ENCODE measurements around the gene SYT2.

- PRO-cap, result no peak
- RAMPAGE, long total RNA, 4 experiments, result no peak in any of the 4 experiments
Measured at GRCh38 chr1:202709994-202710761, at the start of gene SYT2. TSS of gene SYT2 (minus strand) at chr1:202710454.

- PRO-cap, result no peak
- RAMPAGE, long total RNA, 4 experiments, result no peak in any of the 4 experiments
Measured at GRCh38 chr1:202806173-202806726, 2.0 kb downstream of the KDM5B start.

DNA sequence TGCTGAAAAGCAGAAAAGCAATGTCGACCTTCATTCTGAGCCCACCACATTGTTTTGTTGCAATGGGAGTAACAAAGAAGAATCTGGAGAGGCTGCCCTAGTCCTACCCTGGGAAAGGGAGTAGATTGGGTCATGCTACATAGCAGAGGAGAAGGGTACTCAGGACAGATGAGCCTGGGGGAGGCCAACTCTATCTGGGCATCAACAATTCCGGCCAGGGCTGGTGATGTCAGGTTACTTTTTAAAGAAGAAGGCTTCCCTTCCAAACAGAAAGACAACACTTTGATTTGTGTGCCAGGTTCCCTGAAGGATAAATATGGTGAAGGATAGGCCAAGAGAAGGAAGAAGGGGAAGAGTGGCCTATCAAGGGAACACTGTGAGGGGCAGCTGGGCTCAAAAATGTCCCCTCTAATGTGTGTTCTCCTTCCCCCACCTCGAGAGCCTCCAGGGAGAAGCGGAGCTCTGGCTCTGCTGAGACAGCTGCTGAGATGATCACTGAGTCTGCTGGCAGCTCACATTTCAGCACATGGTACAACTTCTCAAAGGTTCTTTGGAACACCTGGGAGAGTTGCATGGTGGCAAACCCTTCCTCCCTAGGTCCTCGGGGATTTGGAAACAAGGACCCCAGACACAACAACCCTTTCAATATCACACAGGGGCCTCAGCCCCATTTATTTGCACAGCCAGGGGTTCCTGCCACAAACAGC lies 3.3 kb upstream of the ADIPOR1 start:
- PRO-cap, result no peak
- RAMPAGE, long total RNA, 4 experiments, result no peak in any of the 4 experiments

DNA sequence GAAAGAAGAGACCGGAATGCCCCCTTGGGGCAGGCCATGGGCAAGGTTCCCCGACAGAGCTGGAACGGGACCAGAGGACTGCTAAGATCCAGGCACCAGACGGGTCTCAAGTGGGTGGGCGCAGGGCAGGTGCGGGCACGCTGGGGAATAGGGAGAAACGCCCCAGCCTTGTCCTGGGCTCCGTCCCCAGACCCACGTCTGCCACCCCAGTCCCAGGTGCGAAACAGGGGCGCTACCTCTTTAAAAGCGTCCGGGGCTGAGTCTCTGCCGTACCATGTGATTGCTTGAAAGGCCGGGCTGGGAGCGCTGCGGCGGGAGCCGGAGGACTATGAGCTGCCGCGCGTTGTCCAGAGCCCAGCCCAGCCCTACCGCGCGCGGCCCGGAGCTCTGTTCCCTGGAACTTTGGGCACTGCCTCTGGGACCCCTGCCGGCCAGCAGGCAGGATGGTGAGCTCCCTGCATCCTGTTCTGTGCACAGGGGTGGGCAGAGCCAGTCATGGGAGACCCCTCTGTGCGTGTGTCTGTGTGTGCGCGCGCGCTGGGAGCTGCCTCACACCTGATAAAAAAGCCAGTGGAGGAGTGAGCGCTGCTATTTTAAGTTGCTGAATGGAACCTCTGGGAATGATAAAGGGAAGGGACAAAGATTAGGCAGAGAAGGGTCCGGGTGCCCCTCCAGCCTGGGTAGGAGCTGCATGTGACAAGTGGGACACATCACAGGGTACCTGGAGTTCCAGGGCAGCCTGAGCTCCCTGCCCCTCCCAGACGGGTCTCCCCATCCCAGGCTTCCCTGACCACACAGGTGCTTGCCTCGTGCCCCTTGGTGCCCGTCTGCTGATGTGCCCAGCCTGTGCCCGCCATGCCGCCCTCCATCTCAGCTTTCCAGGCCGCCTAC lies 706 bp downstream of the ADORA1 start:
- PRO-cap, result bidirectional peak, plus-strand start at position 287 of the sequence, minus-strand start at position 200 of the sequence
- RAMPAGE, long total RNA, 4 experiments, result start-site peak on the plus strand in 1 of 4 experiments, centred at position 305 of the sequence, 7 reads per replicate

GRCh38 chr1:203144685-203145119 lies 17.2 kb downstream of the ADORA1 start:
- PRO-cap, result no peak
- RAMPAGE, long total RNA, 4 experiments, result no peak in any of the 4 experiments

DNA sequence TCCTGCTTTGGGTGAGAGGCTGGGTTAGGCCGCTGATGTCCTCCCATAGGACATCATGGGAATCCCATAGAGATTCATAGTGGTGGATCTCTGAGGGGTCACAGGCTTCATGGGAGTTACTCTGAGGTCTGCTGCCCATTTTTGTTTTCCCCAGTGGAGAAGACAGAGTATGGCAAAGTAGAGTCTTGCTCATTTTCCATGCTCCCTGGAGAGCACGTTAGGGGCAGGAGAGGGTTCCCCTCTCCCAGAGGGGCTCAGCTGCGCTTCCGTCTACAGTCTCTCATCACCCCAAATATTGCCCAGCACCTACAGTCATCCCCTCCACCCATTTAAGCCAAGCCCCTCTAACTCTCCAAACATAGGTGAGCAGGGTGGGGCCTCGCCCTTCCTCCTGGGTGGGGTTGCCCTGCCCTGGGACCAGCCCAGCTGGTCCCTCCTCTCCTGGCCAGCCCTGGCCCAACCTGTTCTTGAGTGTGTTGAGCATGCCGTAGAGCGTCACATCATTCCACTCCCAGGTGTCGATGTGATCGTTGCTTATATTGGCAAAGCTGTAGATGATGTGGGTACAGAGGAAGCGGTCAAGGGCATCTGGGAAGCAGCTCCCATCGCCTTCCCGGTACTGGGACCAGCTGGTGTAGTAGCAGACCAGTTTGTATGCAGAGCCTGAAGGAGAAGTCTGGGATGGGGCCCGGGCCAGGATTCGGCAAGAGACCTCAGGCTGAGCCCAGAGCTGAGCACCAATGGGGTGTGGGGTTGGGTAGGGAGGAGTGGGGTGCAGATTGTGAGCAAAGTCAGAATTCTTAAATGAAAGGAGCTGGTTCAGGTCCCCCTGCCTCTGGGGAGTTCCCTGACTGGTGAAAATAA lies 1.5 kb downstream of the CHI3L1 start:
- PRO-cap, result no peak
- RAMPAGE, long total RNA, 4 experiments, result no peak in any of the 4 experiments

DNA sequence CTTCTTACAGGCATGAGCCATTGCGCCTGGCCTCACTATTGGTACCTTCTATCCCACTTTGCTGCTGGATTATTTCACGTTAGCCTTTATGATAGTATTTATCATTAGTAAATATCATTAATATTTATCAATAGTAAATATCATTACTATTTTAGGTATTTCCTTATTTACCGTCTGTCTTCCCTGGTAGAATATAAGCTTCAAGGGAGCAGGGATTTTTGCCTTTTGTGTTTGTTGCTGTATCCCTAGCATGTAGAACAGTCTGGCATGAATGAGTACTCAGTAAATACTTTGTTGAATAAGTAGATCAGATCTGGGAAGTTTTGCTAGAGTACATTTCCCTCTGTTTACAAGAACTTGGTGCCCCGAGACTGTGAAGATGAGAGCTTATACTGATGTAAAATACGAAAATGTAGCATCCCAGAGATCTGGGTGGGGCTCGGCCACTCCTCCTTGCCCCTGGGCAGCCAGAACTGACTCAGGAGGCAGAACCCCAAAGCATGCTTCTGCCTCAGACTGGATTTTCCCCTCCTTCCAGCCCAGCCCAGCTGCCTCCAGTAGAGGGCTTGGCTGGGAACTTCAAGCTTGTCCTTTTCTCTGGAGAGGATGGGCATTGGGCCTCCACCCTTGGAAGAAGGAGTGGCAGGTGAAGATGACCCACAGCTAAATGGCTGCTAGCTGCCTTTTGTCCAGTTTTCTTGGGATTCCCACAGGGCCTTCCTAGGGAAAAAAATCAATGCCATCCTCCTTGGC lies 24.4 kb upstream of the BTG2 start:
- PRO-cap, result no peak
- RAMPAGE, long total RNA, 4 experiments, result no peak in any of the 4 experiments

DNA sequence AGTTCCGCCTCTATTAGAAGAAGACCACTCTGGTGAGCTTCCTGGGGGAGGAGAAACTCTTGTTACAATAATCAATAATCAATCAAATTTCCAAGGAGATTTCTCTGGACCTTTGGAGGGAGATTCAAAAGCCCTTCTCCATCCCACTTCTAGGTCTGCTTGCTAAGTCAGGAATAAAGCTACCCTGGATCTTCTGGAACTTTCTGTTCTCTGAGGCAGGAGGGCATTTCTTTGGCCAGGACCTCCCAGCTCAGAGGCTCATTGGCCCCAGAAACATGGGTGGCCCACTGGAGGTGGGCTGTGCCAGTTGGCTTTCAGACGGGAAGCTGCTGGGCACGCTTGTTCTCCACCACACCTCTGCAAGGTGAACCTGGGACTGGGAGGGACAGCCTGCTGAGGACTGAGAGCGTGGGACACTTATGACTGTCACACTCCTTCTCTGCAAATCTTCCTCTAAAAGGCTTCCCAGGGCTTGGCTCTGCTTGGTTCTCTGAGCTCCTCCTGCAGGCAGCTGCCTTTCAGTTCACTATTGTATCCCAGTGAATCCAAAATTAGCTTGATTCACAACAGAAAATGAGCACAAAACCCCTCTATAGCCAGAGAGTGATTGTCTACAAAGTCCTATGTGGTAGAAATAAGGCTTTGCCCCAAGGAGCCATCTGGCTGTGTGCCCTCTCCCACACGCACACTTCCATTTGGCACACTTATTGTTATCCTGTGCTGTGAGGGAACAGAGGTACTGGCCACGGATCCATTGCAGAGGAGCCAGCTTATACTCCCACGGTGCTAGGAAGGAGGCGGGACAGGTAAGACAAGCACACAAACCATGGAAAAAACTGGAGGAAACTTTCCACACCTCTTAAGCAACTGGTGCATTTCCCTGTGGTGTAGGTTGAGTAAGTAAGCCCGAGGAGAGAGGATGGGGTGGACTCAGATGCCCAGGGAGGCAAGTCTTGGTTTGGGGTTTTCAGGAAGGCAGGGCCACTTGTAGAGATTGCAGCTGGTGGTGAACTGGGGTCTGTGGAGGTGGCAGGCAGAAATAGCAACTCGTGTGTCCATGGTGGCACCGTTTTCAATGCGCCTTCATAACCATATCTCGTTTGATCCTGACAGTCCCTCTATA lies 19.0 kb upstream of the BTG2 start:
- PRO-cap, result bidirectional peak, plus-strand start at position 396 of the sequence, minus-strand start at position 359 of the sequence
- RAMPAGE, long total RNA, 4 experiments, result no peak in any of the 4 experiments

DNA sequence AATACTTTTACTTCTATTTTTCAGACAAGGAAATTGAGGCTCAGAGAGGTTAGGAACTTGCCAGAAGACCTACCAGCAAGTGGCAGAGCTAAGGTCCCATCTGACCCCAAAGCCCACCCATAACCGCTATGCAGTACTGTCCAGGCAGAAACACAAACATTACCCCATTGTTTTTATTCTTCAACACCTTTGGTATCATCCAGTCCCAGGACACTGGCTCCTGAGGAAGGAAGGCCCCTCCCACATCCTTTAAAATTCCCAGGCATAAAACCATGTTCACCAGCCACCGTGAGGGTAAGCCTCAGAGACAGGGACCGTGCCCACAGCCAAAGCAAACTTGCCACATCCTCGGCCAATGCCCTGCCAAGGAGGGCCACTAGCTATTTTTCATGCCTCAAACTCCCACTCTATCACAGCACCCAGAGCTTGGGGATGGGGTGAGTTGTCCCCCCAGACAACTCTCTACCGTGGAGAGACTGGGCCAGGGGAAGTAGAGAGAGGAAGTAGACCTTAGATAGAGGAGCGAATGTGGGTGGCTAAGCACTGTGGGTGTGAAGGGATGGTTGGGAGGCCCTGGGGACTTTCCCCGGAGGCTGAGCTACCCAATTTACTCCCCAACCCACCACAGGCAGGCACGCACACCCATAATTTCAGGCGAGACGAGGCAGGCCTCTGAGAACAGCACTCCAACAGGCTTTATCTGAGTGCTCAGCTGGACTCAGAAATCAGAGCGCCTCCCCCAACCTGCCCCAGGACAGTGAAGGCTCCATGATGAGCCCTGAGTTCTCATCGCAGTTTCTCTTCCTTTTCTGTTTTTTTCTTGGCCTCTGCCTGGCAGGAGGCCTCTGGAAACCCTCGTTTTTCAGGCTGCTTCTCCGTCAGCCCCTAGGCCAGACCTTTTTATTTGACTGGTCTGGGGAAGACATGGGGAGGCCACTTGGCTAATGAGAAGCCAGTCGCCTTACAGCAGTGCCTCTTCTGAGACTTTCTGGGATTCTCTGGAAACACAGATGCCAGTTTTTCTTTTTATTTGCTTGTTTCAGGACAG lies 15.9 kb upstream of the BTG2 start:
- PRO-cap, result unidirectional peak, plus-strand start at position 297 of the sequence; bidirectional peak, plus-strand start at position 610 of the sequence, minus-strand start at position 464 of the sequence
- RAMPAGE, long total RNA, 4 experiments, result no peak in any of the 4 experiments

GRCh38 chr1:203290168-203291046 lies 14.9 kb upstream of the BTG2 start:
- PRO-cap, result bidirectional peak, plus-strand start at chr1:203290714, minus-strand start at chr1:203290505
- RAMPAGE, long total RNA, 4 experiments, result start-site peak on the minus strand in 1 of 4 experiments, at chr1:203290493-203290520 at its widest, 20 reads per replicate

- PRO-cap, result bidirectional peak, plus-strand start at chr1:203305519, minus-strand start at chr1:203305315
- RAMPAGE, long total RNA, 4 experiments, result start-site peak on the minus strand in 1 of 4 experiments, at chr1:203305289-203305315 at its widest, 10 reads per replicate
Measured at GRCh38 chr1:203304751-203305433, 427 bp upstream of the BTG2 start.

DNA sequence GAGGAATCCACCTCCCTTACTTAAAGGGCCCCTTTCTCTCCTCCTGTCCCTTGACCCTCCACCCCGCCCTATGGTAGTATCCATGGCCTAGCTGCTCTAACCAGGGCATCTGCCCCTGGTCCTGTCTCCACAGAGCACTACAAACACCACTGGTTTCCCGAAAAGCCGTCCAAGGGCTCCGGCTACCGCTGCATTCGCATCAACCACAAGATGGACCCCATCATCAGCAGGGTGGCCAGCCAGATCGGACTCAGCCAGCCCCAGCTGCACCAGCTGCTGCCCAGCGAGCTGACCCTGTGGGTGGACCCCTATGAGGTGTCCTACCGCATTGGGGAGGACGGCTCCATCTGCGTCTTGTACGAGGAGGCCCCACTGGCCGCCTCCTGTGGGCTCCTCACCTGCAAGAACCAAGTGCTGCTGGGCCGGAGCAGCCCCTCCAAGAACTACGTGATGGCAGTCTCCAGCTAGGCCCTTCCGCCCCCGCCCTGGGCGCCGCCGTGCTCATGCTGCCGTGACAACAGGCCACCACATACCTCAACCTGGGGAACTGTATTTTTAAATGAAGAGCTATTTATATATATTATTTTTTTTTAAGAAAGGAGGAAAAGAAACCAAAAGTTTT lies 1.8 kb downstream of the BTG2 start:
- PRO-cap, result no peak
- RAMPAGE, long total RNA, 4 experiments, result start-site peak on the plus strand in 1 of 4 experiments, centred at position 292 of the sequence, 60 reads per replicate

DNA sequence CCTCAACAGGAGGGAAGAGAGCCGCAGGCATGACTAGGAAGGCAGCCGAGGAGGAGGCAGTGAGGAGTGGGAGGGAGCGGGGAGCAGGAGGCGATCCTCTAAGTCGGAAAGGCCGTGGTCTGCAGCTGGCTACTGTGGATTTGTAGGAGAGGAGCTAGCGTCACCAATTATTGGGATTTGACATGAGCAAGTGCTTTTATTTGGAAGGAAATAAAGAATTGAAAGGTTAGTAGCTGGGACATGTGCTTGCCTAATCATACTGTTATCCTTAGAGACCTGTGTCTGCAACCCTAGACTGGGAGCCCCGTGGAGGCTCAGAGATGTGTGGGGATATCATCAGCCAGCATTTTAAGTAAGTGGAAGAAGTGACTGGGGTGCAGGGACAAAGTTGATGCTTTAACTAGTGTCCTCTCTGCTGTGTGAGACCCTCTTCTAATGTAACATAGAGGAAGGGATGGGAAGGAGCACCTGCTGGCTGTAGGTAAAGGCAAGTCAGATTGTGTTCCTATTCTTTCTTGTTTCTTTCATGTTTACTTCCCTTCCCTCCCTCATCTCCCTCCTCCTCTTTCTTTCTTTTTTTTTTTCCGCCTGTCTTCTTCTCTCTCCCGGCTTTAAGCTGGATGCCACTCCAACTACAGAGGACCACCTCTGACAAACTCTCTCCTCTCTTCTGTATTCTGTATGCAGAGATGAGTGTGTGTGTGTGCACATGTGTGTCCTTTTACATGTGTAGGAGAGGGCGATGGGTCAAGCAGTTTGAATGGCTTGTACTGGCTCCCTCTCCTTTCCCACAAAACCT lies 10.2 kb upstream of the FMOD start:
- PRO-cap, result no peak
- RAMPAGE, long total RNA, 4 experiments, result no peak in any of the 4 experiments

GRCh38 chr1:203558093-203558848 lies 64.3 kb downstream of the OPTC start:
- PRO-cap, result no peak
- RAMPAGE, long total RNA, 4 experiments, result no peak in any of the 4 experiments

GRCh38 chr1:203625464-203626279 lies 960 bp upstream of the ATP2B4 start:
- PRO-cap, result bidirectional peak, plus-strand start at chr1:203625961, minus-strand start at chr1:203625725
- RAMPAGE, long total RNA, 4 experiments, result no peak in any of the 4 experiments

- PRO-cap, result no peak
- RAMPAGE, long total RNA, 4 experiments, result no peak in any of the 4 experiments
Measured at GRCh38 chr1:203672128-203672361, 45.4 kb downstream of the ATP2B4 start.

DNA sequence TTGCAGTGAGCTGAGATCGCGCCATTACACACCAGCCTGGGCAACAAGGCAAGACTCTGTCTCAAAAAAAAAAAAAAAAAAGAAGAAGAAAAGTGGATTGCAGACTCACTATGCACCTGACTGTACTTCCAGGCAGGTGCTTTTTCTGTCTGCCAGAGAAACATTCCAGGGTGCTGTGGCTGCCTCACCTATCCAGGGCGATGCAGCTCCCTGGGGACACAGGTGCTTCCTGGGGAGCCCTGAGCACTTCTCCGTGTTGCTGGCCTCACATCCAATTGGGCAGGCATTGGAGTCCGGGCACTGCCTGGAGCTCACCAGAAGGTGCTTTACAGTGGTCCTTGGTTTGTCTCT lies 35.5 kb upstream of the LAX1 start:
- PRO-cap, result no peak
- RAMPAGE, long total RNA, 4 experiments, result no peak in any of the 4 experiments

GRCh38 chr1:203795785-203796696 lies 618 bp downstream of the ZBED6 start:
- PRO-cap, result bidirectional peak, plus-strand start at chr1:203796106, minus-strand start at chr1:203796038
- RAMPAGE, long total RNA, 4 experiments, result no peak in any of the 4 experiments

DNA sequence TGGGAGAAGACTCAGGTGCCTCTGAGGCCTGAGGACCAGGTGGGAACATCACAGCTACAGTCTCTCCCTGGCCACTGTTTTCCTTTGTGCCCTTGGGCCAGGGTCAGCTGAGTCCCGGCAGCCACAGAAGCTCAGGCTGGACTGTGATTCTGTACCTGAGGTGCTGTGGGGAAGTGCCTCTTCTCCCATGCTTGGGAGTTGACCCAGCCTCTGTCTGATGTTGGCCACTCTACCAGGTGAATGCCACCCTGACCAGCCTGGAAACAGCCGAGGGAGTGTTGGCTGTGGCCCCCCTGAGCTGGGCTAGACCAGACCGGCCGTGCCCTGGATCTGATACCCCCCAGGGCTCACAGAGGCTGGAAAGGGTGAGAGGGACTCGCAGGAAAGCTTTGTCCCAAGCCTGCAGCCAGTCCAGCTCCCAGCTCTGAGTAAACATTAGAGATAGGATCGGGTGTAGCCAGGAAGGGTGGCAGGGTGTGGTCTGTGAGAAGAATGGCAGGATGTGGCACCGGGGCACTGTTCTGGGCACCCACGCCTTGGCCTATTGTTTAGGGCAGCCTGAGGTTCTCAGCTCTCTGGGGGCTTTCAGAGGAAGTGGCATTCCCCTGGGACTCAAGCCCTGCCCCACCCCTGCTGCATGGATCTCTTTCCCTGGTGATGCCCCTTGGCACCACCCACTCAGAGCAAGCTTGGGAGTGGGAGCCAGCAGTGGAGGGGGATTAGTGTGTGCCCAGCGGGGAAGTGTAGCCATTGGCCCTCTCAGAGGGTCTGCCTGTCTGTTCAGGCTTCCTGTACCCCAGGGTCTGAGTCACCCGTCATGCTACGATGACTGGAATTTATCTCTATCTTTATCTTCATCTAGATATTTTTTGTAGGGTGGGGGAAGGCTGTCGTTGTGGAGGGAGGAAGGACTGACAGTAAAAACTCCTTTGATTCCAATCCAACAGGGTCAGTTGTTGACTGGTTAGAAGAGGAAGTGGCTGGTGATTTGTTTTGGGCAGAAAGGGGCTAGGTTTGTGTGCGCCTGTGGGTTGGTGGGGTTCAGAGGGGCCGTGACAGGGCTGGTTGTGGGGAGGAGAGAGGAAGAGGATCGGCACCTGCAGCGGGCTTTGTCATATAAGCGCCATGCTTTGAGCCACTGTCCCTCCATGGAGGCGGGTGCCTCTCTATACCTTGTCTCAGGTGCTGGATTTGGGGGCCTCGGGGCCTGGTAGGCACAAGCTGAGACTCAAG lies 31.5 kb downstream of the SOX13 start:
- PRO-cap, result bidirectional peak, plus-strand start at position 477 of the sequence, minus-strand start at position 426 of the sequence
- RAMPAGE, long total RNA, 4 experiments, result start-site peak on the plus strand in 1 of 4 experiments, centred at positions 231 to 1,165 of the sequence, 5 reads per replicate

GRCh38 chr1:204116010-204116734 lies 35.7 kb downstream of the ETNK2 start:
- PRO-cap, result no peak
- RAMPAGE, long total RNA, 4 experiments, result no peak in any of the 4 experiments

All from transverse colon (tissue), 4 donors.